Cardiac atrium fibroblast (primary cell): ENCODE measurements around a stretch of chr12.

GRCh38 chr12:22256209-22256579, 78.3 kb downstream of the ST8SIA1 start:
- RAMPAGE, long total RNA: no peak

DNA sequence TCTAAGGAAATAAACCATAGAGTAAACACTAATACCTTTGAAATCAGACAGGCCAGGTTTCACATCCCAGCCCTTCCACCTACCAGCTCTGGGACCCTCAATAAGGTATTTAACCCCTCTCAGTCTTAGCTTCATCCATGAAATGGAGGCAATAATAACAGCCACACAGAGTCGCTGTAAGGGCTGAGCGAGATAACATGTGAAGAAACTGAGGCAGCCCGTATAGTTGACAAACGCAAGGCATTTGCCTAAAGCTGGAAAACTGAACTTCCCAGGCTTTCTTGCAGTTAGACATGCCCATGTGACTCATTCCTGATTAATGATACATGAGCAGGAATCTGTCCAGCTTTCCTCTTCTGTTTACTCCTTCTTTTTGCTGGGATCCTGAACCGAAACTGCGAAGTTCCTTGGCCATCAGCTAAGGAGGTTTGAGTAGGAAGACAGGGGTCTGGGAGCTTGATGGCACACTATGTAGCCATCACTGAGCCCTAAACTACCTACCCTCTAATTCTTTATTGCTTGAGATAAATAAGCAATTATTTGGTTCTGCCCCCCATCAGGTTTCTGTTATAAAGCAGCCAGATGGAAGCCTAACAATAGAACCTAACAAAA, 52.2 kb downstream of the ST8SIA1 start:
- RAMPAGE, long total RNA: no peak

DNA sequence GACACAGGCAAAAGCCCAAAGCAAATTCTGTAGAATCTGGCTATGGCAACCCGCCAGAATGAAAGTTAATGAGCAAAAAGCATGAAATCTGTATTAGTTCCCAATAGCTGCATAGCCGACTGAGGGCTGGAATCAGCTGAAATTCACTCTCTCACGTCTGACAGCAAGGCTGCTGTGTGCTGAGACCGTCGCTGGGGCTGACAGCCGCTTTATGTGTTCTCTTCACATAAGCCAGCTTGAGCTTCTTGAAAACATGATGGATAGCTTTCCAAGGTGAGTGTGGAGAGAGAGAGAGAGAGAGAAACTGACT, 74.6 kb upstream of the ST8SIA1 start:
- RAMPAGE, long total RNA: no peak

DNA sequence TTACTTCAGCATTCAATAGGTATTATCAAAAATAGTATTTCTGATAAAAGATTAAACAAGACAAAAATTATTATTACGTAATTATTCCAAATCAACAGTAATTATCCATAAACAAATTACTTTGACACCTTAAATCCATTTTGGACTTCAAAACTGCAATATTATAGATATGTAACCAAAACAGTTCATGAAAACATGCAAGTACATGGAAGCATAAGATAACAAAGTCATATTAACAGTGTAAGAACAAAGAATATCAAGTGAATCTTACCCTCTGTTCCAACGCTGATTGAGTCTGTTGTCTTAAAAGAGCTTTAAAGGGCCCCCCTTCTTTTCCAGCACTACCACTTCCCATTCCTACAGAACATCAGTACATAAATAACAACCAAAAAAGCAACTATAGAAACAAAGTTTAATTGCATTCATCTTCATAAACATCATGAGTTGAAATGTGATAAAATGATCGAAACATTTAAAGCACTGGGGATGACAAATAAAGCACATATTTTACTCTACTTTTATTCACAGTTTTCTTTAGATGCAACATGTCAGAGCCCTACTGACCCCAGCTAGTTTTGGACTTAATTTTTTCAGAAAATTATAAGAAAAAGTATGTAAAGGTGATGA, 31.2 kb downstream of the C2CD5 start:
- RAMPAGE, long total RNA: no peak

- RAMPAGE, long total RNA: no peak
These were observed 15.8 kb downstream of the ETNK1 start for GRCh38 chr12:22640728-22641215.

GRCh38 chr12:22691743-22692173, 66.8 kb downstream of the ETNK1 start:
- RAMPAGE, long total RNA: no peak

DNA sequence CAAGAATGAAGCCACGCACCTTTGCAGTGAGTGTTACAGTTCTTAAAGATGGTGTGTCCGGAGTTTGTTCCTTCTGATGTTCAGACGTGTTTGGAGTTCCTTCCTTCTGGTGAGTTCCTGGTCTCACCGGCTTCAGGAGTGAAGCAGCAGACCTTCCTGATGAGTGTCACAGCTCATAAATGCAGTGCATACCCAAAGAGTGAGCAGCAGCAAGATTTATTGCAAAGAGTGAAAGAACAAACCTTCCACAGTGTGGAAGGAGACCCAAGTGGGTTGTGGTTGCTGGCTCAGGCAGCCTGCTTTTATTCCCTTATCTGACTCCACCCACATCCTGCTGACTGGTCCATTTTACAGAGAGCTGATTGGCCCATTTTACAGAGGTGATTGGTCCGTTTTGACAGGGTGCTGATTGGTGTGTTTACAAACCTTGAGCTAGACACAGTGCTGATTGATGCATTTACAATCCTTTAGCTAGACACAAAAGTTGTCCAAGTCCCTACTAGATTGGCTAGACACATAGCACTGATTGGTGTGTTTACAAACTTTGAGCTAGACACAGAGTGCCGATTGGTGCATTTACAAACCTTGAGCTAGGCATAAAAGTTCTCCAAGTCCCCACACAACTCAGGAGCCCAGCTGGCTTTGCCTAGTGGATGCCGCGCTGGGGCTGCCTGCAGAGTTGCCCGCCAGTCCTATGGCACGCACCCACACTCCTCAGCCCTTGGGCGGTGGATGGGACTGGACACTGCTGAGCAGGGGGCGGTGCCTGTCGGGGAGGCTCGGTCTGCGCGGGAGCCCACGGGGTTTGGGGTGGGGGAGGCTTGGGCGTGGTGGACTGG, 67.6 kb downstream of the ETNK1 start:
- RAMPAGE, long total RNA: no peak

DNA sequence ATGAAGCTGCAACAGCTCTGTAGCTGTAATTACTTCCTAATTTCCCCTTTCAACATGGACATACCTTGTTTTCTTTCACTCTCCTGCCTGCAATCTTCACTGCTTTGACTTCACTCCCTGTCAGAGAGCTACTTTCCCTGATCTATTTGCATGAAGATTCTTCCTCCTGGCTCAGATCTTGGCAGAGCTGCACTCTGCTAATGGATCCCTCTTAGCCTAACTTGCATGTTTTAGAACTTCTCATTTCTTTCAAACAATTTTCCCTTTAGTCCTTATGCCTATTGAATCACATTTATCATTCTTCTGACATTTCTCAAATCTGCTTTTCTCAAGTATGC, 135.1 kb downstream of the ETNK1 start:
- RAMPAGE, long total RNA: no peak

DNA sequence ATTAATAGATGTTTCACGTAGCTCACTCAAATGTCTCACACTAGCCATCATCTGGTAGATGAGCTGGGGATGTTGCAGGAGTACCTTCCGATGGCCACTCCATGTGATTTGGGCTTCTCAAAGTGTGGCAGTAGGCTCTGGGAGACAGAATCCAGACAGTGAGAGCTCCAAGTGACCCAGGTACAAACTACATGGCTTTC, 598.0 kb downstream of the ETNK1 start:
- RAMPAGE, long total RNA: no peak

DNA sequence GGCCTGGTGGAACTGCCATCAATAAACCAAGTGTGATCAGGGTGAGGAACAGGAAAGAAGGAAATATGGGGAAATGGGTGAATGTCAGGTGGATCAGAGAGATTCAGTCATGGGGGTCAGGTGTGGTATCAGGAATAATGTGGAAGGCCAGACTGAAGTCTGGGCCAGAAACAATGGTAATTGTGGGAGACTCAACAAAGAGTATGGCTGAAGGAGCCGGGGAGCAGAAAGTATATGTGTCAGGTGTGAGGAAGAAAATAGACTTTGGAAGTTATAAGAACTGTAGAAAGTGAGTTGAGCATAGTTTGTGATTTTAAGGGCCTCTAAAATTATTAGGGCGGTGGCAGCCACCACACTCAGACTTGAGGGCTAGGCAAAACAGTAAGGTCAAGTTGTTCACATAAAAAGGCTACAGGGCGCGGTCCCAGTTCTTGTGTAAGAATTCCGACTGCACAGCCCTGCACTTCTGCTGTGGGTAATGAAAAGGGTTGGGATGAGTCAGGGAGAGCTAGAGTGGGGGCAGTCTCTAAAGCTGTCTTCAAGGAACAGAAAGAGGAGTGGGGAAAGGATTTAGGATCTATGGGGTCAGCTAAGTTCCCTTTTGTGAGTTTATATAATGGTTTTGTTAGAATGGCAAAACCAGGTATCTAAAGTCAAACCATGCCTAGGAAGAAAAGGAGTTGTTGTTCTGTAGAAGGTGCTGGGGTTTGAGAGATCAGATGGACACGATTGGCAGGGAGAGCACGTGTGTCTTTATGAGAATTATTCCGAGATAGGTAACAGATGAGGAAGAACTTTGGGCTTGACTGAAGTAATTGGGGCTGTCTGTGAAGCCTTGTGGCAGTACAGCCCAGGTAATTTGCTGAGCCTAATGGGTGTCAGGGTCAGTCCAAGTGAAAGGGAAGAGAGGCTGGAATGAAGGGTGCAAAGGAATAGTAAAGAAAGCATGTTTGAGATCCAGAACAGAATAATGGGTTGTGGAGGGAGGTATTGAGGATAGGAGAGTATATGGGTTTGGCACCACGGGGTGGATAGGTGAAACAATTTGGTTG, 441.6 kb downstream of the SOX5 start:
- RAMPAGE, long total RNA: no peak

GRCh38 chr12:23555711-23556180, 393.7 kb downstream of the SOX5 start:
- RAMPAGE, long total RNA: no peak

DNA sequence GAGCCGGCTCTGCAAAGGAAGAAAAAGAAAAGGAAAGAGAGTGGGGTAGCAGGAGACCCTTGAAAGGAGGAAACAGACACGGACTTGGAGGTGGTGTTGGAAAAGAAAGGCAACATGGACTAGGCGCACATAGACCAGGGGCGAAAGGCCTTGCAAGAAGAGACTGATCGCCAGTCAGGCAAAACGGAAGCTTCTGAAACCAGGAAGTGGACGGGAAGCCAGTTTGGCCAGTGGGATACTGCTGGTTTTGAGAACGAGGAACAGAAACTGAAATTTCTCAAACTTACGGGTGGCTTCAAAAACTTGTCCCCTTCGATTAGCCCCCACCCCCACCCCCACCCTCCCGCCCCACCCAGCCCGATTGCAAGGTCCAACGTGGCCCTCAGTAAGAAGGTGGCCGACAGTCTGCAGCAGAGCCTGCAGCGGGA, 364.9 kb downstream of the BCAT1 start:
- RAMPAGE, long total RNA: no peak

- RAMPAGE, long total RNA: no peak
These were observed 49.2 kb upstream of the BCAT1 start for GRCh38 chr12:24998008-24998644.

GRCh38 chr12:25023794-25024340, 28.6 kb upstream of the IRAG2 start:
- RAMPAGE, long total RNA: no peak

- RAMPAGE, long total RNA: no peak
These were observed 18.6 kb downstream of the ETFRF1 start for GRCh38 chr12:25213644-25214065.

DNA sequence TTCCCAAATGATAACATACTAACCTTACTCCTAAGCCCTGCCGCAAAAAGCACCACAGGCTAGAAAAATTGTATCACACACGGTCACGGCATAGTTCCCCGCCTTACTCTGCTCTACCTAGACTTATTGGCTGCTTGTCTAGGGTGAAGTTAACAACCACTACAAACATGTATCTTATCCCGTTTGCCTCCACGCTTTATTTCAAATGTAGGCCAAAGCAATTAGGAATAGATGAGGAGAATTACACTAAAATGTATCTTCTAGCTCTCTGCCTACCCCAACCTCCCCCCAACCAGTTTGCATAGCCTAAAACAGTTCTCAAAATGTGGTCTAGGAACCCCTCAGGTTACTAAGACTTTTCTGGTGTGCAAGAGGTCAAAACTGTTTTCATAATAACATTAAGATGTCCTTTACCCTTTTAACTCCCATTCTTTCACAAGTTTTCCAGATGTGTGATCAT, 3.4 kb downstream of the KRAS start:
- RAMPAGE, long total RNA: no peak

DNA sequence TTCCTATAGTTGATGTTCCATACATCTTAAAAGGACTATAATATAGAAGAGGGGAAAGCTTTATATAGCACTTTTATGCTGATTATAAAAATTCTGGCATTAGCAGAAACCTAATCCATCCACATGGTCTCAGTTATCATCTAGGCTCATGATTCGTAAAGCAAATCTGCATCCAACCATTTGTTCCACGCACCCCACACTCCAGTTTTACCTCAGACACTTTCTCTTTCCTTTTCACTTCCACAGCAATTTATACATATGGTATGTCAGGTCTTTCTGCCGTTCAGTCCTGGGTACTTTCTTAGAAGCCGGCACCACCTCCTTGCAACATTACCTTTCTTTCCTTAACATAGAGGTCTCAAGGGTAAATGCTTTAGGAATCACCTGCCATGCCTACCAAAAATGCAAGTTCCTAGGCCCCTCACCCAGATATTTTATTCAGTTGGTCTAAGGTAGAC, 2.6 kb upstream of the KRAS start:
- RAMPAGE, long total RNA: no peak

GRCh38 chr12:25322316-25322654, 71.6 kb upstream of the KRAS start:
- RAMPAGE, long total RNA: no peak

DNA sequence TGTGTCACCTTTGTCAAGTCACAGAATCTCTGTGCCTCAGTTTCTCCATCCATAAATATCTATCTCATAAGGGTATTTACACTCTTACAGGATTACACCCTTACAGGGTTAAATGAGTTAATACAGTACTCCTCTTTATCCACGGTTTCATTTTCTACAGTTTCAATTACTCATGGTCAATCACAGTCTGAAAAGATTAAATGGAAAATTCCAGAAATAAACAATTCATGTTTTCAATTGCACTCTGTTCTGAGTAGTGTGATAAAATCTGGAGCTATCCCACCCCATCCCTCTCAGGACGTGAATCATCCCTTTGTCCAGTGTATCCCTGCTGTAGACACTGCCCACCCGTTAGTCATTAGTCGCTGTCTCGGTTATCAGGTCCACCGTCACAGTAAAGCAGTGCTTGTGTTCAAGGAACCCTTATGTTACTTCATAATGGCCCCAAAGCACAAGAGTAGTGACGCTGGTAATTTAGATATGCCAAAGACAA, 140.9 kb upstream of the LMNTD1 start:
- RAMPAGE, long total RNA: no peak

DNA sequence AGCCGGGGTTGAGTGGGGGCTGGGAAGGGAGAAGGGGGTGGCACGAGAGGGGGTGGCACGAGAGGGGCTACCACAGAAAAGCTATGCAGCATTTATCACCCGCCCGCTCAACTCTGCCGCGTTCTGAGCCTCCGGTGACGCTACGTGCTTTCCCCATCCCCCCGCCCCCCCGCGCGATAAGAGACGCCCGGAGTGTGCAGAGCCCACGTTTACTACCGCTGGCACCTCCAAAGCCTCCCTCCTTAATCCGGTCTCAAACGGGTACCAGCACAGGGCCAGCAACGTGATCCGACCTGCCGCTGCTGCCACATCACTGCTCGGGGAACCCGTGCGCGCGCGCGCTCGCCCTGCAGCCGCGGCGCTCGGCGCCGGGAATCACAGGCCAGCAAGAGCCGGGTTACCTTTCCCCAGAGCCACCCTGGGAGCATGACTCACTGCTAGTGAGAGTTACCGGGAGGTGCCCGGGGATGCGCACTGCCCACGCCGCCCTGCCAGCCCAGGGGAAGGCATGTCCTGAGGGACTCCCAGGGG, 1.0 kb upstream of the BHLHE41 start:
- RAMPAGE, long total RNA: no peak